Cardiac muscle cell (in vitro differentiated cells and primary cell): Measurements from ENCODE around the gene SMIM1.

- RAMPAGE, long total RNA: no peak
- RRBS: 71% methylated on average over 1 of the region's 14 CpGs
Measured at GRCh38 chr1:3122307-3122864, 53.4 kb downstream of the PRDM16 start.

GRCh38 chr1:3168737-3169038, 99.7 kb downstream of the PRDM16 start:
- RAMPAGE, long total RNA: no peak
- RRBS: no CpG with 5 or more reads among the region's 6 CpGs

- RAMPAGE, long total RNA: no peak
- RRBS: 79% methylated on average over 4 of the region's 16 CpGs
Measured at GRCh38 chr1:3196524-3197083, 127.6 kb downstream of the PRDM16 start.

- RAMPAGE, long total RNA: no peak
- RRBS: no CpG with 5 or more reads among the region's 29 CpGs
Measured at GRCh38 chr1:3247276-3247702, 178.3 kb downstream of the PRDM16 start.

- RAMPAGE, long total RNA: no peak
- RRBS: 29% methylated on average over 5 of the region's 20 CpGs
Measured at GRCh38 chr1:3258364-3259107, 189.5 kb downstream of the PRDM16 start.

GRCh38 chr1:3314372-3314739, 140.1 kb upstream of the ARHGEF16 start:
- RAMPAGE, long total RNA: no peak
- RRBS: no CpG with 5 or more reads among the region's 7 CpGs

DNA sequence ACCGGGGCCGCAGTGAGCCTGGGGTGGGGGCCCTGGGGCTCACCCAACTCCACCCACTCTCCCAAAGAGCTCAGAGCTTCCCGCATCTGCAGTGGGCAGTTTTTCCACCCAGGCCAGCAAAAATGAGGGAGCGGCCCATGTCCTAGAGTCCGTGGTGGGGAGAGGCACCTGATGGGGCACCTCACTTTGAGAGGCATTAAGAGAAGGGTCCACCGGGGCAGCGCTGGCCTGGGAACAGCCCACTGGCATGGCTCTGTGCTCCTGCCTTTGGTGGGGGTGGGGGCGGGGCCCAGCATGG, 105.8 kb upstream of the ARHGEF16 start:
- RAMPAGE, long total RNA: no peak
- RRBS: 55% methylated on average over 3 of the region's 8 CpGs

- RAMPAGE, long total RNA: no peak
- RRBS: 85% methylated on average over 1 of the region's 15 CpGs
Measured at GRCh38 chr1:3456566-3457215, 2.2 kb downstream of the ARHGEF16 start.

- RAMPAGE, long total RNA: no peak
- RRBS: 82% methylated on average over 6 of the region's 27 CpGs
Measured at GRCh38 chr1:3457216-3458147, 3.0 kb downstream of the ARHGEF16 start.

- RAMPAGE, long total RNA: no peak
- RRBS: 69% methylated on average over 4 of the region's 9 CpGs
Measured at GRCh38 chr1:3504771-3505127, 50.3 kb downstream of the ARHGEF16 start.

GRCh38 chr1:3530792-3532028, 76.7 kb downstream of the ARHGEF16 start:
- RAMPAGE, long total RNA: no peak
- RRBS: 3% methylated on average over 57 of the region's 108 CpGs

DNA sequence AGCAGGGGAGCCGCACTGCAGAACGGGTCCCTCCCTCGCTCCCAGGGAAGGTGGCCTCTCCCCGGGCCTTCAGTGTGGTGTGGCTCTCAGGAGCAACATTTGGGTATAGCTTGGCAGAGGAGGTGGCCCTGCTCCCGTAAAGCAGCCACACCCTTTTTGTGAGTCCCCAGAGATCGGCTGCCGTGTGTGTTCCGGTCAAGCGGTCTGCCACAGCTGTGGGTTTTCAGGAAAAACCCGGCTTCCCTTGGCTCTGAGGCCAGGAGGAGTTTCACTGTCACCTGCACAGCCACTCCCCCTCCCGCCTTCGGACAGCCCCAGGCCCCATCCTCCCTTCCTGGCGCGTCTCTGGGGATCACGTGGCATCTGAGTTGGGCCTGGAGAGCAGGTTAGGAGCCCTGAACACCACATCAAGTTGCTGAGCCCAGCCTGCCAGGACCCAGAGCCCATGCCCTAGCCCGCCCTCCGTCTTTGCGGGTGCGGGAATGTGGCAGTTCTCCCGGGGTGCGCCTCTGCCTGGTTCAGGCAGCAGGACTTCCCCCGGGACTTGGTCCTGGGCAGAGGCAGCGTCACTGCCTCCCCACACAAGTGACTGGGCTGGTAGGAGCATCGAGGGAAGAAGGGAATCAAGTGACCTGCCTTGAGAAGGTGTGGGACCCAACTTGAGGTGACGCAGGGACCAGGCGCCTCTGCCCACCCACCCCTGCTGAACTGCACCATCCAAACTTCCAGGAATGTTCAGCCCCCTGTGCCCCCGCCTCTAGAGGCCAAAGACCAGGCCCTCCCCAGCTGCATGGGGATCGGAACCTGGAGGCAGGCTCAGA, 63.8 kb downstream of the MEGF6 start:
- RAMPAGE, long total RNA: no peak
- RRBS: 69% methylated on average over 7 of the region's 28 CpGs

- RAMPAGE, long total RNA: no peak
- RRBS: no CpG with 5 or more reads among the region's 14 CpGs
Measured at GRCh38 chr1:3560483-3560990, 50.8 kb downstream of the MEGF6 start.

DNA sequence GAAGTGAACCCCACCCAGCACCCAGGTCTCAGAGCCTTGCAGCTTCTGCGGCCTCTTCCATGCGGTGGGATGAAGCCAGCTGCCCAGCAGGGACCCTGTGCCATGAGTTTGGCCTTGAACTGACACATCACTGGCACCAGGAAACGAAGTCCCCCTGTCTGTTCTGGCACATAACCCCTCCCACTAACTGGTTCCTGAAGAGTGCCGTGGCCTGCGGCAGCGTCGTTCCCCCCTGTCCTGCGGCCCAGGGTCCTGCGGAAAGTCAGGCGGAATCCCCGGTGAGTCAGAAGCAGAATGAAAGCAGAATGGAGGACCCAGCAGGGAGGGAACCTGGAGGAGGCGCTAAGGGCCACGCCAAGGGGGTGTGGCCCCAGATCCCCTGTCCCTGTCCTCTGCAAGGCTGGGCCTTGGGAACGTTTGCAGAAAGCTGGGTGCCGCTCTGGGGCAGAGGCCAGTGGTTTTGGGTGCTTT, 36.0 kb downstream of the TP73 start:
- RAMPAGE, long total RNA: no peak
- RRBS: no CpG with 5 or more reads among the region's 15 CpGs

GRCh38 chr1:3719218-3719665, 33.0 kb upstream of the CCDC27 start:
- RAMPAGE, long total RNA: no peak
- RRBS: no CpG with 5 or more reads among the region's 11 CpGs

DNA sequence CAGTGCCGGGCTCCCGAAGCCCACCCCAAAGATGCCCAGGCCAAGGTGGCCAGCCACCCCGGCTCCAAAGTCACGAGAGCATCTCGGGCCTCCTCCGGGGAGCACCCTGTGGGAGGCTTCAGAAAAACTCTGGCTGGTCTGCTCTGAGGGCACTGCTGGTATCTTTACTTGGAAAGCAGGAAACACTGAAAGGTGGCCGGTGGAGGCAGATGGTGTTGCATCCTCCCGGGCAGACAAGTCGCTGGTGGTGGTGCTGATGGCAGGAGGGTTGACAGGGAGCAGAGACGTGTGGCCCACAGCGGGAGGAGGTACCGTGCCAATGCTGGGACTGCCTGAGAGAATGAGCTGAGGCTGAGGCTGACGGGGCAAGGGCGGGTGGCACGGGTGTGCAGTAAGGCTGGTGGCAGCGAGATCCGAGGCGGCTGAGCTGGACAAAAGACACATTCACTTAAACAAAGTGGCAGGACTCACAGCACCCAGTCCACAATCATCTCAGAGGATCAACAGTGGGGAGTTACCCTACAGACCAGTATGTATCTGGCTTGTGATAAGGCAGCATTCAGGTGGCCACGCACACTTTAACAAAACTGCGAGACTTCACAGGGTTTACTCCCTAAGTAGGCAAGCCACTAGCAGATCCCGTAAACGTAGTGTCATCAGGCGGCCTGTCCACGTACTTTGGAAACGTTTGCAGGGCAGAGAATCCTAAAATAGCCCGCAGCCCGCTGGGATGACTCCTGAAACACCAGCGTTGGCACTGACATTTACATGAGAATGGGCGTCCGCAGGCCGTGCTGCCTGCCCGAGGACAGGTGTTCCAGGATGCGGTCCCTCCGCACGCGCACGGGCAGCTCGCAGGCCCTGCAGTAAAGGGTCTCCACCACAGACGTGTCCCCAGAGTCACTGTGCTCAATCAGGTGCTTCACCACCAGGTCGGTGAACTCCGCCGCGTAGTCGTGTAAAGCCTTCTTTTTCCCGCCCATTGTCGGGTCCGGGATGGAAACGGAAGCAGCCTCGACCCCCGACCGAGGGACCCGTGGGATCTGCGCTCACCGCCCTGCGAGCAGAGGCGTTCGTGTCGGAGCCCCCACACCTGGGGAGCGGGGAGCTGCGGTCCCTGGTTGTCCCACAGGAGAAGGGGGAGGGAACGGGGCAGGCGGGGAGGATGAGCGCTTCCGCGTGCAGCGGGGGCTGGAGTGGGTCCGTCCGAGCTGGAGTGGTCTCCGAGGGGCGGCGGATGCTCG, 6.1 kb upstream of the CCDC27 start:
- RAMPAGE, long total RNA: no peak
- RRBS: 82% methylated on average over 7 of the region's 72 CpGs

DNA sequence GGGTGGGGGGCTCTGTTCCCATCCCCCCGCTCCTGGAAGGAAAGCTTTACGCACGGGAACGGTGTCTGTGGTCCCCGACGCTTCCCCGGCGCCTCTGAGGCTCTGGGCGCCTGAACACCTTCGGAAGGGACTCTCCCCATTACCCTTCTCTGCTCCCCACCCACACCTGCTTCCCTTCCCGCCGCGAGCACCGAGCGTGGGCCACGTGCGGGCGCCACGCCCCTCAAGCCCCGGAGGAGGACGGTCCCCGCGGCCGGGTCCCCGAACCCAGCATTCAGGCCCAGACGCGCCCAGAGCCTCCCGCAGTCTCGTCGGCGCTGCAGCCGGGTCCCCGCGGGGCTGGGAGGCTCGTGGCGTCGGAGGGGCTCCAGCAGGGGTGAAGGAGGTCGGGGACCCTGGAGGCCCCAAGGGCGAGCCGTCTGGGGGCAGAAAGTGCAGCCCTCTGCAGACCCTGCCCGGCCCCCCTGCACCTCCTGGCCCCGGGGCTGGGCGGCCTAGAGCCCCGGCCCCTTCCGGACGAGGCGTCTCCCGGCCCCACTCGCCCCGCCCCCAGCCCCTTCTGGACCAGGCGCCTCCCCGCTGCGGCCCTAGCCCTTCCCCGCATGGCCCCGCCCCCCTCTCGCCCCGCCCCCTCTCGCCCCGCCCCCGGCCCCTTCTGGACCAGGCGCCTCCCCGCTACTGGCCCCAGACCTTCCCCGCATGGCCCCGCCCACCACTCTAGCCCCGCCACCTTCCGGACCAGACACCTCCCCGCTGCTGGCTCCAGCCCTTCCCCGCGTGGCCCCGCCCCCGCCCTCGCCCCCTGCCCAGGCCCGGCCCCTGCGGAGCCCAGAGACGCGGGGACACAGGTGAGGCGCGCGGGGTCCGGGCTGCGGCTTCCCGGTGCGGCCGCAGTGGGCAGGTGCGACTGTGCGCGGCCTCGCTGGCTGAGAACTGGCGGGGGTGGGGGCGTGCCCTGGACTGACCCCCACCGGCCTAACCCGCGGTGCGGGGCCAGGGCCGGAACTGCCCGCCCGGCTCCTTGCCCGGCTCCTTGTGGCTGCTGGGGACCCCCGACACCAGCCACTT, at the start of gene SMIM1:
TSS of gene SMIM1 (plus strand) at position 809 of the 1,068 bp plus-strand sequence.
- RAMPAGE, long total RNA: no peak
- RRBS: 4% methylated on average over 38 of the region's 99 CpGs

- RAMPAGE, long total RNA: no peak
- RRBS: no CpG with 5 or more reads among the region's 20 CpGs
Measured at GRCh38 chr1:3787728-3788248, 8.5 kb downstream of the LRRC47 start.

DNA sequence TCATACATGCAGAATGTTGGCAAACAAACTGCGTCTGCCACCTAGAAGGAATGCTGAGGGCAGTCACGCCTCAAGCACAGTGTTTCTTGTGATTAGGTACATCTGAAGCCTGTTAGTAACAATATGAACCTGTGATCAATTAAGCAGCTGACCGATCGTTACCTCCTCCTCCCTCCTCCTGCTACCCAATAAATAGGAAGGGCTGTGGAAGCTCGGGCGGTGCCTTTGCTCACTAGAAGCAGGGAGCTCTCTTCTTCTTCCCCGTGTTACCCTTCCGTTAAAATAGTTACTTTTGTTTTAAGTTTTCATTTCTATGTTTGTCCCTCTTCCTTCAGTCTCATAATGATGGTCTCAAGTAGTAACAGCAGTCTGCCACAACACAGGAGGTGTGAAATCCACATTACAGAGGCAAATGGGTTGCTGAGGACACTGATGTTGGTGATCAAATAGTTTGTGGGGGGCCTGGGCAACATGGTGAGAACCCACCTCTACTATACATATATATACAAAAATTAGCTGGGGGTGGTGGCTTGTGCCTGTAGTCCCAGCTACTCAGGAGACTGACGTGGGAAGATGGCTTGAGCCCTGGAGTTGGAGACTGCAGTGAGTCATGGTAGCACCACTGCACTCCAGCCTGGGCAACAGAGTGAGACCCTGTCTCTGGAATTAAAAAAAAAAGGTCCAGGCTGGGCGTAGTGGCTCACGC, 13.8 kb upstream of the LRRC47 start:
- RAMPAGE, long total RNA: no peak
- RRBS: no CpG with 5 or more reads among the region's 11 CpGs

DNA sequence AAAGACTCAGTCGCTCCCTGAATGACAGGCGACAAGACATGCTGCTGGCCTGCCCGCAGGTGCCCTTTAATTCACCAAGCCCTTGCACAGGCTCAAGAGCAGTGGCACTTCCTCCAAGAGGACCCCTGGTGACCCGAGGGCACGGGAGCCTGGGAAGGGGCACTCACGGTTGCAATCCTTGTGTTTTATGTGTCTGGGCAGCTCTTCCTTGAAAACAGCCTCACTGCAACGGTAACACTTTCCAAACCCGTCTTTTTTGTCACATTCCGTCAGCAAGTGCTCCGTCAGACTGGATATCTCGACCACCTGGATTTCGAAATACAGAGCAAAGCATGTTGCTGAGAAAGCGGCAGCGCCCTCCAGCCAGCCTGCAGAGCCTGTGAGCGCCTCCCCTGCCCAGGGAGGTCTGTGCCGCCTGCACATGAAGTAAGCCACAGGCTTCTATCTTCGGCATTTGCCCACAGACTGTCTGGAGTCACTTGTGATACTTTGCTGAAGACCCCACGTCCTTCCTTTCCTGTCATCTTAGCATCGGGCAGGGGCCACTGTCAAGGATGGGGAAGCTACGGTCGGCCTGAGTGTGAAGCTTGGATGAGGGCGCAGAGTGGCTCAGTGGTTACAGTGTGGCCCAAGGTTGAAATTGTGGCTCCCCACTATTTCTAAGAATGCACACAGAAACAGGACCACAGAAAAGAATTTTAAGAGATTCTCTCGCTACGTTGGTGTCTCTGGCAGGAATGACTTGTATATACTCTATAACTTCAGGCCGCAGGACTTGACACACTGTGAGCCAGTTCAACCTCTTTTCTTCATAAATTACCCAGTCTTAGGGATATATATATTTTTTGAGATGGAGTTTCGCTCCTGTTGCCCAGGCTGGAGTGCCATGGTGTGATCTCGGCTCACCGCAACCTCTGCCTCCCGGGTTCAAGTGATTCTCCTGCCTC, 27.2 kb upstream of the LRRC47 start:
- RAMPAGE, long total RNA: no peak
- RRBS: no CpG with 5 or more reads among the region's 29 CpGs